NB4 (cell line): ENCODE results near the genes BBS4, PML and STRA6.

GRCh38 chr15:72475093-72476139 is 1.3 kb downstream of the ARIH1 start:
- RRBS, result under 1% methylated on average over 19 of the region's 27 CpGs

GRCh38 chr15:72538501-72539591 is 64.7 kb downstream of the ARIH1 start:
- RRBS, result no CpG with 5 or more reads among the region's 2 CpGs

GRCh38 chr15:72685973-72686887 is at the start of gene BBS4:
Gene BBS4 (plus strand): TSS chr15:72686207.
- RRBS, result 0% methylated on average over 9 of the region's 48 CpGs

DNA sequence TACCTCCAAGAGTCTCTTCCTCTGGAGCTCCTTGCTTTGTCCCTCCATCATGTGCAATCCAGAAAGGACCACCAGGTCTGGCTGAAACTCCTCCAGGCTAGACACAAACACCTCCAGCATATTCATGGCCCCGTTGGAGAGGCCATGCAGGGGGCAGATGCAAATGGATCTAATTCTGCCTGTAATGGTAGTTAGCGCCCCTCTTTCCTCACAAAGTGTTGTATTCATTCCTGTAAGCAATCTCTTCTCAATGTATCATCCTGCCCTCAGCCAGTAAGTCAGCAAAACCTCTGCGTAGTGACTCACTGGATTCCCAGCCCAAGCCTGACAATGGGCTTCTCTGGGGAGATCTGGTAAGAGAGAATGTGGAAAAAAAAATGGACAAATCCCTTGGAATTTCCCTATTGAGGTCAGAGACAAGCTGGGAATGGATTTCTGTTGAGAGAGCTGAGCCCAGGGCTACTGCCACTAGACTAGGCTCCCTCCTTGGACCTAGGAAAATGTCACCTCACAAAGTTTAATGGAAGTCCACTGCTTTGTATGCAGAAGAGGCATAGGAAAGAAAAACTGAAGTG is 25.4 kb downstream of the ADPGK start:
- RRBS, result no CpG with 5 or more reads among the region's 3 CpGs

DNA sequence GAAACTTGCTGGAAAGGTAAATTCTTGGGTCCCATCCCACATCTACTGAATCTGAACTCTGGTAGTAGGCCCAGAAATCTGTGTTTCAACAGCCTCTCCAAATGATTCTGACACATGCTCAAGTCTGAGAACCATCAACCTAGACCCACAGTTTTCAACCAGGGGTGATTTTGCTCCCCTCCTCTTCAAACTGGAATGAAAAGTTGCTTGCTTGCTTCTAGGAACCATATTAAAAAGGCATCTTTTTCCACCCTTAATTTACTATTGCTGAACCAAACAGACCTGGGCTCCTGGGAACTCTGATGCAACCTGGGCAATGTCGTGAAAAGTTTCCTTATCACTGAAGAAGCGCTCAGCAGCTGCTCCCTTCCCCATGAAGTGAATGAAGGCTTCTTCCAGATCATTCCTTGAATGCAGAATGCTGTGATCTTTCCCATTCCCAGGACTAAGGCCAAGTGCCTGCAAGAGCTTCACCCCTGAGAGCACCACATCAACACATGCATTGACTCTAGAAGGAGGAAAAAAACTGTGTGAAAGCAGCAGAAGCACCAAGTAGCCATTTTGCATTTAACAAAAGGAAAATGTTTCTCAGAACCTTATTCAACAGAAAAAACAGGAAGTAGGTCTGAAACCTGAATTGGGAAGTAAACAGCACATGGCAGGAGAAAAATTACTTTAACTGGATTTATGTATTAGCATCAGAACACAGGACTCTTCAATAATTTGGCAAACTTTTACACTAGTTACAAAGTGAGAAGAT is 8.8 kb downstream of the ADPGK start:
- RRBS, result no CpG with 5 or more reads among the region's 2 CpGs

- RRBS, result no CpG with 5 or more reads among the region's 7 CpGs
Measured at GRCh38 chr15:72785200-72786195, 1.9 kb upstream of the ADPGK start.

GRCh38 chr15:73318433-73319201 is 50.1 kb downstream of the HCN4 start:
- RRBS, result 29% methylated on average over 15 of the region's 38 CpGs

GRCh38 chr15:73694260-73694756 is 10.1 kb downstream of the CD276 start:
- RRBS, result no CpG with 5 or more reads among the region's 7 CpGs

GRCh38 chr15:73727605-73728027 is 25.5 kb downstream of the INSYN1 start:
- RRBS, result no CpG with 5 or more reads among the region's 5 CpGs

DNA sequence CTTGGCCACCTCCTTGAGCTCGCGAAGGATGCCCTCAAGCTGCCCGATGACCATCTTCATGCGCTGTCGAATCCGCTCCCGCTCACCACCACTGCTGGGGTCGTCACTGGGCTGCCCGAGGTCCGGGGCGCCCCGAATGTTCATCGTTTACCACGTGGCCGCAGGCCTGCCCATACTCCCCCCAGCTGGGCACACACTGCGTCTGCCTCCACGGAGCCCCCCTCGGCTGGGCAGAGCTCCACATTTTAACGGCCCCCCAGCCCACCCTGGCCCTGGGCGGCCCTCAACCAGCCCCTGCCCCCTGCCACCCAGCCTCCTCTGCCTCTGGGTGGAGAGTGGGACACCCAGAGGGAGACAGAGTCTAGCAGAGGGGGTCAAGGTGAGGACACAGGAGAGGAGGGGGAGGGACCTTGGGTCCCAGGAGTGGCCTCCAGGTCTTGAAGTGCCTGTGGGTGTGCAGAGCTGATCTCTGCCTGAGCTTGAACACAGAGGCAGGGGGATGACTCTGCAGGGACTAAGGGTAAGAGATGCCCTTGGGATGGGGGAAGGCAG is 2.1 kb downstream of the INSYN1 start:
- RRBS, result no CpG with 5 or more reads among the region's 20 CpGs

- RRBS, result no CpG with 5 or more reads among the region's 10 CpGs
Measured at GRCh38 chr15:73774806-73775180, 21.6 kb upstream of the INSYN1 start.

DNA sequence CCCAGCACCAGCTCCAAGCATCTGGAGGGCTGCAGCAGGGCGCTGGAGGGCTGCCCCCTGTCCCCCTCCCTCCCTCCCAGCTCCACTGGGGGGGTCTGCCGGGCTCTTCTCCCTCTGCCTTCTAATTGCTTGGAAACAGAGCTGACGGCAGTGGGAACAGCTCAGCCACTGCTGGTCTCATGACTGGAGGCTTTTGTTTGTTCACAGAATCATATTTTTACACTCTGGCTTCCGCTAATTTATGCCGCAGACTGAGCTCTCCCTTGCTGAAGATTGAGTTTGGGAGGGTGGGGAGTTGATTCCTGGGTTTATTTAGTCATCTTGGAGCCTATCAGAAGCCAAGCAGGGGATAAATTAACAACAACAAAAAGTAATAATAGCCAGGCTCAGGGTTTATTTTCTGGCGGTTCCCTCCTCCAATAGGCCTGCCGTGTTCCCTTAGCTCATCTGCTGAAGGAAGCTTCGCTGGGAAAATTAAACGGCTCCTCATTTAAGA is 51.4 kb upstream of the INSYN1 start:
- RRBS, result no CpG with 5 or more reads among the region's 9 CpGs

DNA sequence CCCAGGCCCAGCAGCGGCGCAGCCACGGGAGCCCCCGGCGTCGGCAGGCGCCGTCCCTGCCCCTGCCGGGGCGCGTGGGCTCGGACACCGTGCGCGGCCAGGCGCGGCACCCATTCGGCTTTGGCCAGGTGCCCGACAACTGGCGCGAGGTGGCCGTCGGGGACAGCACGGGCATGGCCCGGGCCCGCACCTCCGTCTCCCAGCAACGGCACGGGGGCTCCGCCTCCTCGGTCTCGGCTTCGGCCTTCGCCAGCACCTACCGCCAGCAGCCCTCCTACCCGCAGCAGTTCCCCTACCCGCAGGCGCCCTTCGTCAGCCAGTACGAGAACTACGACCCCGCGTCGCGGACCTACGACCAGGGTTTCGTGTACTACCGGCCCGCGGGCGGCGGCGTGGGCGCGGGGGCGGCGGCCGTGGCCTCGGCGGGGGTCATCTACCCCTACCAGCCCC is 788 bp downstream of the LOXL1 start:
- RRBS, result 11% methylated on average over 28 of the region's 60 CpGs

GRCh38 chr15:73987848-73988452 is 4.1 kb downstream of the STOML1 start:
- RRBS, result 71% methylated on average over 2 of the region's 7 CpGs

- RRBS, result no CpG with 5 or more reads among the region's 41 CpGs
Measured at GRCh38 chr15:73994208-73995203, at the start of gene PML. Gene PML (plus strand): TSS chr15:73994716.

DNA sequence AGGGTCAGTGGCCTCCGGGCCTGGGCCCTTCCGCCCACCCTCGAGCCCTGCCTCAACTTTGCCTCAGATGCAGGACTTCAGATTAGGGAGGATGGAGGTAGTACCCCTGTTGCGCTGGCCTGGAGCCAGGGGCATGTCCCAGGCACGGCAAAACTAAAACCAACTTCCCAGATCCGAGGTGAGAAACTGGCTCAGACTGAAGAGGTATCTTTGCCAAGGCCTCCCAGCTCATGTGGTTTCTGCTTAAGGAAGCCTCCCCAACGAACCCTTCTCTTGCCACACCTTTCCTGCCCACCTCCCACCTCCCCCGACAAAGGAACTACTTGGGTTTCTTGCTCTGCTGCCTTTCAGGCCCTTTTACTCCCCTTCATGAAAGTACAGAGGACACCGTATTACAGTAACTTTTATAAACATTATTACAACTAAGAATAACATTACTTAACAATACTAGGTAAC is 716 bp downstream of the PML start:
- RRBS, result no CpG with 5 or more reads among the region's 9 CpGs

GRCh38 chr15:74040311-74041076 is 41.9 kb downstream of the GOLGA6A start:
- RRBS, result no CpG with 5 or more reads among the region's 13 CpGs

GRCh38 chr15:74127381-74128512 is 2.6 kb upstream of the ISLR2 start:
- RRBS, result 29% methylated on average over 19 of the region's 81 CpGs

- RRBS, result no CpG with 5 or more reads among the region's 34 CpGs
Measured at GRCh38 chr15:74202114-74203526, at the start of gene STRA6. Gene STRA6 (minus strand): TSS chr15:74202787.

DNA sequence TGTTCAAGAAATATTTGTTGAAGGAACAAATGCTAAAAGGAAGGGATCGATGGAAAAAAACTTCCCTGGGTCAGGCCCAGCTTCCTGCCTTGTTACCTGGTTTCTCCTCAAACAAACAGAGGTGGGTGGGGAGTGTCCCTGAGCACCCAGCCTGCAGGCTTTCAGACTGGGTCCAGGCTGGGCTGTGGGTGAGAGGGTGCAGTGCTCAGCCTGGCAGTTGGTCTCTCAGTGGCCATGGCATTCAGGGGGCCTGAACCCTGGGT is 14.4 kb upstream of the STRA6 start:
- RRBS, result no CpG with 5 or more reads among the region's 1 CpG